ENCODE measurements around the genes NSRP1 and COPRS.

- RRBS, 2 experiments, result no CpG with 5 or more reads among the region's 6 CpGs
These were observed 109.8 kb upstream of the CORO6 start for GRCh38 chr17:29732489-29732944.

GRCh38 chr17:30116614-30117776 lies at the start of gene NSRP1:
TSS of gene NSRP1 (plus strand) at chr17:30116816.
- RRBS, 2 experiments, result 1% methylated on average over 15 of the region's 51 CpGs

DNA sequence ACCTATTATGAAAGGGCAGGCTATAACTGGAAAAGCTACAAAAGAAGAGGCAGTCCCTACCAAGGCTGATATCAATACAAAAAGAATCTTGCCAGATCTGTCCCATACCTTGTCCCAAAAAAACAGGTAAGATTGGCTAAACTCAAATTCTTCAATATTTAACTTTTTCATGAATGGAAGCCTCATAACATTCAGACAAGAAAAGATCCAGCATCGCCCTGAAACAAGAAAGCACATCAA lies 2.6 kb downstream of the BLMH start:
- RRBS, 2 experiments, result no CpG with 5 or more reads among the region's 1 CpG

DNA sequence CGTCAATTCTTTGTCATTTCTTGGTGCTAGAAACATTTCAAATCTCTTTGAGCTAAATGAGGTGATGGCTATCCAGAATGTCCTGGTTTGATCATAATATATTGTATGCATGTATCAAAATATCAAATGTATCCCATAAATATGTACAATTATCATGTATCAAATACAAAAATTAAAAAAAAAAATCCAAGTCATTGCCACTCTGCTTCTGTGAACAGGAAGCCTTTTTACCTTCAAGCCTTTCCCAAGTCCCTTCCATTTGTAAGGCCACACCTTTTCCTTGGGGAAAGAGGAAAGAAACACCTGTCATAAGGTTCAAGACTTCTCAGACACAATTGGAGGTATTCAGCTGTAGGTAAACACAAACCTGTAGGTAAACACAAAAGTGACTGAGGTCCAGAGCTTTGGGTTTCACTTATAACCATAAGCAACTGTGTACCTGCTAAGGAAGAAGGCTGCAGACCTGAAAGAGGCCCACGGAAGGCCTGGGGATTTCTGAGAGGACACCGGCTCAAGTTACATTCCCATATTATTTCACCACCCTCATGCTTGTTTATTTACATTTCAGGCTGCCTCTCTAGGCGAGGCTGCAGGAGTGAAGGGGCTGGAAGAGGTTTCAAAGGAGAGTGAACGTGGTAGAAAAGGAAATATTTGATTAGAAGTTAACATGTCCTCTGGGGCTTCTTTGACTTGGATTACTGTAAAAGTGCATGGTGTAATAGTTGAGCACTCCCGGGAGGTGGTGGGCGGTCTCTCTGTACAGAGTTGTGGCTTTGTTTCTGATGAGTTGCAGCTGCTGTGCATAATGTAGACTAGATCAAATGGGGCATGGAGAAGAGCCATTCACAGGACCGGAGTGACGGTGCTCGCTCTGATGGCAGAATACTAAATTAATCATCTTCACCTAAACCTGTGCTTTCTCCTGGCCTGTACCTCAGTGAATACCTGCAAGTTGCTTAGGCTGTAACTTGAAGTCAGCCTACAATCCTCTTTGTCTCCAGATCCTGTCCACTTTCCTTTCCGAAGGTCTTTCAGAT lies 2.2 kb upstream of the CPD start:
- RRBS, 2 experiments, result 50 to 67% methylated on average over 2 to 3 of the region's 11 CpGs

GRCh38 chr17:30437040-30437569 lies 40.1 kb upstream of the GOSR1 start:
- RRBS, 2 experiments, result no CpG with 5 or more reads among the region's 5 CpGs

DNA sequence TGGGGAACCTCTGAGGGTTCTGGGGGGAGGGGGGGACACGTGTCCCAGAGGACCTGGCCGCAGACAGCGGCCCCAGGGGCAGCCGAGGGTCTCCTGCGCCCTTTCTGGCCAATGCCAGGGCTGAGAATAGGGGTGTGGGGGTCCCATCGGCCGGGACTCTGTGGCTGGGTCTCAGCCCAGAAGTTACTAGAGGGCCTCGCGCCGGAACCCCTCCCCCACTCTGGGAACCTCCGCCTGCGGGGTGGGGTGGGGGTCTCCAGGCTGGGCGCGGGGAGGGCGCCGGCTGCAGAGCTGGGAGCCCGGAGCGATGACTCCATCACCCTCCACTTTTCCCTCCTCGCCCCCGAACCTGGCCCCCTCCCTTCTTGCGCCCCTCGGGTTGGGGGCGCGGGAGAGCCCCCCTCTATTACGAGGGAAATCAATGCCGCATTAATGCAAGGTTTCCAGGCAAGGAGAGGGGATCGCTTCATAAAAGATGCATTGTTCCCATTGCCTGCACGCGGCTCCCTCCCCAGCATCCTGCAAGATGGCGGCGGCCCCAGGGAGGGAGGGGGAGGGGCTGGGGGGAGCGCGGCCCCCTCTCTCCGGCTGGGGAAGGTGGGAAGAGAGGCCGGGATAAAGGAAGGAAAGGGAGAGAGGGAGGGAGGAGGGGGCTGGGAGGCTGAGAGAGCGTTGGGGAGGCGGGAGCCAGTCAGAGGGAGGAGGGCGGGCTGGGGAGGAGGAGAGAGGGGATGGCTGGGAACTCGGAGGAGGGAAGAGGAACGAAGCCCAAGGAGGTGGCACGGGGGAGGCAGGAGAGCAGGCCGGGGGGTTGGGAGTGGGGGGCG lies 156.7 kb downstream of the CRLF3 start:
- RRBS, 2 experiments, result no CpG with 5 or more reads among the region's 43 CpGs

- RRBS, 2 experiments, result no CpG with 5 or more reads among the region's 3 CpGs
These were observed 4.7 kb downstream of the ADAP2 start for GRCh38 chr17:30926526-30926844.

GRCh38 chr17:30939021-30939711 lies 17.4 kb downstream of the ADAP2 start:
- RRBS, 2 experiments, result no CpG with 5 or more reads among the region's 15 CpGs

- RRBS, 2 experiments, result no CpG with 5 or more reads among the region's 3 CpGs
These were observed 40.0 kb downstream of the OMG start for GRCh38 chr17:31256944-31257446.

- RRBS, 2 experiments, result no CpG with 5 or more reads among the region's 3 CpGs
These were observed 30.7 kb upstream of the EVI2A start for GRCh38 chr17:31352151-31352489.

DNA sequence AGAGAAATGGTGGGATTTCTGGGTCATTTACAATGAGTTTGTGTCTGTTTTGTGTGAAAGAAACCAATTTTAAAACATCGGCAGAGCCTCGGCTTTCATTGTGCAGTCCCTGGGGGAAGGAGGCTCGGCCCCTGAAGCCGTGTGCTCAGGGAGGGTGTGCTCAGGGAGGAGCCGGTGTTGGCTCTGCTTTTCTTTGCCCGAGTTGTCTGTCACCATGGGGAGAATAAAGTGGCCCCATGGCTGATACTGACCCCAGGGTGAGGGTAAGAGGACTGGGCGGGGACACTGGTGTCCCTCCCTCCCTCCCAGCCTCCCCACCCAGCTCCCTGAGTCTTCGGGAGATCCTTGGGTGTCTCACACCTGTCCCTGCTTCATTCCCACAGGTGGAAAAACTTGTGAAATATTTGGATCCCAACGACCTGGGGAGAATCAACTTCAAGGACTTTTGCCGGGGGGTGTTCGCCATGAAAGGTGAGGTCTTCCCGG lies 40.0 kb downstream of the RAB11FIP4 start:
- RRBS, 2 experiments, result no CpG with 5 or more reads among the region's 12 CpGs

GRCh38 chr17:31549055-31549366 lies 157.5 kb downstream of the RAB11FIP4 start:
- RRBS, 2 experiments, result no CpG with 5 or more reads among the region's 10 CpGs

DNA sequence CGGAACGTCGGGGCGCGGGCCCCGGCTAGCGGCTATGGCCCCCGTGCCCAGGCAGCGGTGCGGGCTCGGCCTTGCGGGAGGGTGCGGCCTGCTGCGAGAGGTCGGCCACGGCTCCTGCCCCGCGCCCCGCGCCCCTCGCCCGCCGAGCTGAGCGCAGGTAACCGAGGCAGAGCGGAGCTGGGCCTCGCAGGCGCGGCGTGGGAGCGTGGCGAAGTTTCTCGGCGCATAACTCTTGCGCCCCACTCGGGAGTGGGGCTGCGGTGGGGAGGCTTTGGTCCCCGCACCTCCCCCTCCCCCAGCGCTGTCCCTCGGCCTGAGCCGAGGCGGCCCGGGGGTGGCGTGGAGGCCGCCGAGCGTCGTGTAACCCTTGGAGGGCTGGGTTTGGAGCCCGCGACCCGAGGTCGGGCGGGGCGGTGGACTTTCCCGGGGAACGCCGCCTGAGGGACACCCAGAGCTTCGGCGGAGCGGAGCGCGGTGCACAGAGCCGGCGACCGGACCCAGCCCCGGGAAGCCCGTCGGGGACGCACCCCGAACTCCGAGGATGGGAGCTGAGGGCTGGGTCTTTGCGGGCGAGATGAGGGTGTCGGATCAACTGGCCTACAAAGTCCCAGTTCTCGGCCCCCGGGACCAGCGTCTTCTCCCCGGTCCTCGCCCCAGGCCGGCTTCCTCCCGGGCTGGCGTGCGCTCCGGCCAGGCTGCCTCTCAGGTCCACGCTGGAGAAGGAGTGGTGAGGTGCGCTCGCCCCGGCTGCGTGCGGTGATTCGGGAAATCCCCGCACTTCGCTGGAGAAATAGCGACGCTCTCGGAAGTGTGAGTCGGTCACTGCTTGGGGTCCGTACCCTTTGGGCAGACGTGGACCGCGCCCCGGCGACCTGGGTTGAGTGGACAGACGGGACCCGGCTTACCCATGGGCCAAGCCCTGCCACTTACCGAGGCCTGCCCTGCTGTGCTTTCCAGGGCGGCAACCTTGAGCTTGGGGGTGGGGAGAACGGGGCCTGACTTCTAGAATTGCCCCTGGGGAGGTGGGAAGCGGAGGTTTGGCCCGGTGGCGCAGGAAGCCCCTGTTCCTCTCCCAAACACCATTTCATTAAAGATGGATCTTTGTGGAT lies 168.3 kb downstream of the RAB11FIP4 start:
- RRBS, 2 experiments, result 72 to 73% methylated on average over 35 to 40 of the region's 111 CpGs

DNA sequence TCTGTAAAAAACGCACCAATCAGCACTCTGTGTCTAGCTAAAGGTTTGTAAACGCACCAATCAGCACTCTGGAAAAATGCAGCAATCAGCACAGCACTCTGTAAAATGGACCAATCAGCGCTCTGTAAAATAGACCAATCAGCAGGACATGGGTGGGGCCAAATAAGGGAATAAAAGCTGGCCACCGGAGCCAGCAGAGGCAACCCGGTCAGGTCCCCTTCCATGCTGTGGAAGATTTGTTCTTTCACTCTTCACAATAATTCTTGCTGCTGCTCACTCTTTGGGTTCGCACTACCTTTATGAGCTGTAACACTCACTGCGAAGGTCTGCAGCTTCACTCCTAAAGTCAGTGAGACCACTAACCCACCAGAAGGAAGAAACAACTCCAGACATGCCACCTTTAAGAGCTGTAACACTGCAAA lies 96.8 kb downstream of the COPRS start:
- RRBS, 2 experiments, result no CpG with 5 or more reads among the region's 7 CpGs

GRCh38 chr17:31859093-31859768 lies at the start of gene COPRS:
TSS of gene COPRS (minus strand) at chr17:31859244.
- RRBS, 2 experiments, result 1% methylated on average over 31 of the region's 66 CpGs

DNA sequence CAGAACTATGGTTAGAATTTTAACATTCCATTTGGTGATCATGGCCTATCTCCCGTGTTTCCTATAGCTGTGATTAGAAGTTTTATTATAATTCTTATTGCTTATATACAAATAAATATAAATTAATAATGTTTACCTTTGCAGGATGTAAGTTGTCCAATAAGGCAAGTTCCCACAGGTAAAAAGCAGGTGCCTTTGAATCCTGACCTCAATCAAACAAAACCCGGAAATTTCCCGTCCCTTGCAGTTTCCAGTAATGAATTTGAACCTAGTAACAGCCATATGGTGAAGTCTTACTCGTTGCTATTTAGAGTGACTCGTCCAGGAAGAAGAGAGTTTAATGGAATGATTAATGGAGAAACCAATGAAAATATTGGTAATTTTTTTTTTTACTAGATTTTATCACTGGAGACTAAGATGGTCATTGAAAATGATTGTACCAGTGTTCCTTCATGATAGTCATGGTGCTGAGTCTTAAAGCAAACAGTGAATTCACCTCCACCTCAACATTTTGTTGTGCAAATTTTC lies 31.8 kb upstream of the LRRC37B start:
- RRBS, 2 experiments, result no CpG with 5 or more reads among the region's 5 CpGs

GRCh38 chr17:31994247-31995187 lies 12.7 kb upstream of the LRRC37B start:
- RRBS, 2 experiments, result no CpG with 5 or more reads among the region's 8 CpGs

- RRBS, 2 experiments, result under 1 to 4% methylated on average over 3 of the region's 78 CpGs
These were observed 645 bp downstream of the LRRC37B start for GRCh38 chr17:32007521-32008535.